ENCODE measurements around a stretch of chr14.

GRCh38 chr14:95667176-95667691, 19.0 kb upstream of the TCL1B start:
- PRO-cap: no peak

GRCh38 chr14:95876399-95877568, 162.4 kb upstream of the C14orf132 start:
- PRO-cap: no peak

DNA sequence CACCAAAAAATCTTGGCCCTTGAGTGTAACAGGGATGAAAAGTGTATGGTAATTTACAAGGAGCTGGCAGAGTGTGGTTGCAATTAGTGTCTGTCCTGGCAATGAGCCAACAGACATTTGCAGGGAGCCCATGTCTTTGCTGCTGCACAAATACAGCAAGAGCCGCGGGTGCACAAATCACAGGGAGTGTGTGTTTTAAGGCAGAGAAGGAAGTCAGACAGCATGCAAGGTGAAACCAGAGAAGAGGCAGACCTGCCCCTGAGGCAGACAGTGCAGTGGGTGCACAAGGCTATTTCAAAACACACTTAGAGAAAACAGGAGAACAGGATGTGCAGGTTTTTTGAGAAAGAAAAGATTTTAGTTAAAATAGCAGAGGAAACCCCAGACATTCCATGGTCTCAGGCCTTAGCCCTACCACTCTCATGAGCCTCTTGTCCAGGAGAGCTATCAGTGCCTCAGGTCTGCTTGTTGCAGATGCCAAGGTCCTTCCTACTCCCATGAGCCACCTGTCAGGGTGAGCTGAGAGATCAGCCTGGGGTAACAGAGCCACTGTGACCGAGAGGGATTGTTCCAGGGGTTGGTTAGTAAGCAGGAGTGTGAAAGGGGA, 78.0 kb downstream of the C14orf132 start:
- PRO-cap: no peak

- PRO-cap: no peak
Measured at GRCh38 chr14:96197895-96198399, 6.7 kb upstream of the BDKRB2 start.

GRCh38 chr14:96239596-96240334, 16.2 kb upstream of the BDKRB1 start:
- PRO-cap: no peak

GRCh38 chr14:97458427-97459829, 661.7 kb downstream of the VRK1 start:
- PRO-cap: no peak

- PRO-cap: no peak
Measured at GRCh38 chr14:97702746-97703049, 905.5 kb downstream of the VRK1 start.

DNA sequence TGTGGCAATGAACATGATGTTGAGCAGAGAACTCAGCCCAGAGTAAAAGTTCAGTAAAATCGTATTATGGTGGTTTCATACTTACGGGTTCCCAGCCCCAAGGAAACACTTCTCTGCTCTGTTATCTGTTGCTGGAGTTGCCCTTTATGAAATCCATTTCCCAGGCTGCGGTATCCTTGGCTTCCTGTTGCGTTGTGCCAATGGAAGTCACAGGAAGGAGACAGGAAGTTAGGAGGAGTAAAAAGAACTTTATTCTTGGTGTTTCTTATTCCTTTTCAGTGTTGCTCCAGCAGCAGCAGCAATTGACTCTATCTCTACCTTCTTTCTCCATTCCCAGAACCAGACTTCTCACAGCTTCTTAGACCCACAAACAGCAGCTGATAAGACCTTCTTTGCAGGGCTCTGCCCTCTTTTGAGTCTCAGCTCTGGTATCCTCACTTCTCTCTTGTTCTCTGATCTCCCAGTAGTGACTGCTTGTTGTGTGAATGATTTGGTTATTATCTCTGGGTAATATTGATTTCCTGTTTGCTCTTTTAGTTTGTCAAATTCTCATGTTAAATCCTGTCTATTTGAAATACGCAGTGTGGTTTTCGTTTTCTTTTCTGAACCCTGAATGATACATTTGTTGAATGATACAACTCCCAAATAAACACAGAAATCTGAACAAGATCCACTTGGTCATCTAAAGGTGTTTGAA, 965.4 kb downstream of the VRK1 start:
- PRO-cap: no peak

GRCh38 chr14:97771460-97772207, 974.5 kb downstream of the VRK1 start:
- PRO-cap: no peak

DNA sequence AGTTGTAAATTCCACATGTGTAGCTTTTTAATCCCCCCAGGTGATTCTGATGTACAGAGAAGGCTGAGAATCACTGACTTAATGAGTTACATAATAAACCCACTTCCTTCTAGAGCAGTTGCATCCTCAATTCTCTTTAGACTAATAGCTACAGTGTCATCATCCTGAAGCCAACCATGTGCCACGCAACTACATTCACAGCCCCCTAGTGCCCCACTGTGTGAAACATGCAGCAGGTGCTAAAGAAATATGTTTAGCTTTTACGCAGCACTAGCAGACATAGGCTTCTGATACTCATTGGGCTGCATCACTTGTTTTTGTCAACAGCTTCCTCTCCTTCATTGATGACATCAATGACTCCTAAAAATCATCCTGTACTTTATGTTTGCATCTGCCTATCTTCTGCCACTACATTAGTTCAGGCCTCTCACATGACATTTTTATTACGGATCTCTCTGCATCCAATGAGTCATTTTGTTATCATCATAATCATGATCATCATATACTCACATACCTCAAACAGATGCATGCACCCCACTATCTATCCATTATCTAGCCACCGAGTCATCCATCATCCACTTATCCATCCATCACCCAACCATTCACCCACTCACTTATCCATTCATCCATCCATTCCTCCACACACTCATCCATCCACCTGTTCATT, 1168.1 kb downstream of the BCL11B start:
- PRO-cap: no peak

GRCh38 chr14:98138089-98138699, 1133.8 kb downstream of the BCL11B start:
- PRO-cap: no peak

- PRO-cap: no peak
Measured at GRCh38 chr14:98187361-98187560, 1084.7 kb downstream of the BCL11B start.

GRCh38 chr14:98189405-98190042, 1082.5 kb downstream of the BCL11B start:
- PRO-cap: no peak

- PRO-cap: no peak
Measured at GRCh38 chr14:98819375-98820101, 452.5 kb downstream of the BCL11B start.

GRCh38 chr14:99234539-99235631, 37.1 kb downstream of the BCL11B start:
- PRO-cap: no peak

DNA sequence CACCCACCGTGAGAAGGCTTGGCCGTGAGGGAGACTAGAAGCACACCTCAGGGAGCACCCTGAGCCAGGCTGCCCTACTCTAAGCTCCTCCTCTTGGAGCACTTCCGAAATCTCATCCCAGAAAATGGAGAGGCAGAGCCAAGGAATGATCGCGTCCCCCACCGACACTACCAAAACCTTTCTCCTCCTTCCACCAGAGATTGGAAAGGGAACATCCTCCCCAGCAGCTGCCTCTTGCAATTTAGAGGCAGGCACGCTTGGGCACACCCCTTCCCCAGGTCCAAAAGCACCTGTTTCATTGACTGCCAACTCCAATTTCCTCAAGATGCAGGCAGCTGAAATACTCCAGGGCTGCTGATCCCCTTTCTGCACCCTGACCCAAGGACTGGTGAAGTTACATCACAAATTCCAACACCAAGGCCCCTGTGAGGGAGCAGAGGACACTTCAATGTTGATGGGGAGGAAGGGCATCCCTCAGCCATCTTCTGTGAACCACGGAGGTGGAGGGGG, 33.9 kb downstream of the BCL11B start:
- PRO-cap: no peak

DNA sequence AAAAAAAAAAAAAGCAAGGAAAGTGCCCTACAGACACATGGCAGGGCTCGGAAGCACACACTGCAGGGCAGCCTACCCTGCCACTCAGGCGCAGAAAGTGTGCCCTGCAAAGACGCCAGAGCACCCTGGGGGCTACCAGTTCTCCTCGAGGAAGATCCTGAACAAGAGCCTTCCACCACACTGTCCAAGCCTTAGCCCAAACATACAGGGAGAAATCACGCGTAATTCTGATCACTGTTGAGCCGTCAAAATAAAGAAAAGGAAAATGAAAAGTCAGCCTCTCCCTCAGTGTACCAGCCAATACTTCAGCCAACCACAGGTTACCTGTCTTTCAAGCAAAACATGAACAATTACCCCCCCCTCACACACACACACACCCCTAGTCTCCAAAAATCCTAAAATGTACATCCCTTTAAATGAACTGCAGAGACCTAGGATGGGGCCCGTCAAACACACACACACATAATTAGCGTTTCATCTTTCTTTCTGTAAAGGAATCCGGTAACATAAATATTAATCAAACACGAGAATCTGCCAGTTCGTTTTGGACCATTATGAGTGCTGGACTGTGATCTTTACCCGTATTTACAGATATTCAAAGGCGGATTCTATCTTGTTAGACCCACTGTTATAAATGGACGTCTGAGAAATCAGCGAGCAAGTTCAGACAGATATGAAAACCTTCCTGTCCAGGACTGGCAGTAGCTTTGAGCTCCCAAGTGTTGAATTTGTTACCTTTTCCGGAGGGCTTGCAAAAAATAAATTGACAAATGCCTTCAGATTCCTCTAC, 27.9 kb downstream of the BCL11B start:
- PRO-cap: no peak

DNA sequence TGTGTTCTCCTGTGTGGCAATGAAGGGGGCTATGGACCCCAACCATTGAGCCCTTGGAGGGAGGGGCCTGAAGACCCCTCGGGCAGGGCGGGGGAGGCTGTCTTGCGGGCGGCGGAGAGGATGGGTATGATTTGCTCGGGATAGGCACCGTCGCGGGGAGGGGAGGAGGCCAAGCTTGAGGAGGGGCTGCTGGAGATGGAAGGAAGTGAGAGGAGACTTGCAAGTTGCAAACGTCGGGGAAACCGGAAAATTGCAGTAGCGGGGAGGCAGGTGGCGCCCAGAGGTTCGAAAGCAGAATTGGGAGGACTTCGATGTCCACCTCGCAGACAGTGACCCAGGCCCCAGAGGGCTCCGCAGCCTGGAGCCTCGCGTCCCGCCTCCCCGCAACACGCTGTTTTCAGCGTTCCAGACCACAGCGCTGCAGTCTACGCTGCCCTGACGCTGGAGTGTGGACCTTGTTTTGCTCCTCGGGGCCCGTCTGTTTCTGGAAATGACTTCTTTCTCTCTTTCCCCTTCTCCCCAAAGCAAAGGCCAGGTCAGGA, 25.3 kb downstream of the BCL11B start:
- PRO-cap: no peak

DNA sequence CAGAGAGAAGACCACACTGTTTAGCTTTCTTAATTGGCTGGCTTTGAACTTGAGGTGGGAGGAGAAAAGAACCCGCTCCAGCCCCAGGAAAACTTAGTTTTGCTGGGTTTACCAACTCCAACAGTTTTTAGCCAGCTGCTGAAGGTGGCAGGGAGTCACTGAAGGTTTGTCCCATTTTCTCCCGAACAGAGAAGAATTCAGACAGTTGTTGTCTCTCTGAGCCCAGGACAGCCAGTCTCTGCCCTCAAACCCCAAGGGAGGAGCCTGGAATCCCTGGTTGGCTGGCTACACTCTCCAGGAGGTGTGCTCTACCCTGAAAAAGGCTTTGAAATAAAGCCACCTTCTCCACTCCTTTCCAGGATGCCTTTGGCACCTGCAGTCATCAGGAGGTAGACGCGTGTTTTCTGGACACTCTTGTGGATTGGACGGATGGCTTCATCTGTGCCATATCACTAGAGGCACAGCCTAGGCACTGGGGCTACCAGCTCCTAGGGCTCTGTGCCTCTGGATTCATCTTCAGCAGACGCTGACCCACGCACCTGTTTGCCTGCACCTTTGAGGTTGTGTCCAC, 24.6 kb downstream of the BCL11B start:
- PRO-cap: no peak

GRCh38 chr14:99248742-99249211, 23.2 kb downstream of the BCL11B start:
- PRO-cap: no peak